M059J (cell line): ENCODE data around the genes LRRC42, LDLRAD1 and TCEANC2.

- RAMPAGE, long total RNA = no peak
Measured at GRCh38 chr1:53325920-53326386, 1.9 kb downstream of the LRP8 start.

- RAMPAGE, long total RNA = no peak
Measured at GRCh38 chr1:53606653-53606910, 132.4 kb downstream of the GLIS1 start.

DNA sequence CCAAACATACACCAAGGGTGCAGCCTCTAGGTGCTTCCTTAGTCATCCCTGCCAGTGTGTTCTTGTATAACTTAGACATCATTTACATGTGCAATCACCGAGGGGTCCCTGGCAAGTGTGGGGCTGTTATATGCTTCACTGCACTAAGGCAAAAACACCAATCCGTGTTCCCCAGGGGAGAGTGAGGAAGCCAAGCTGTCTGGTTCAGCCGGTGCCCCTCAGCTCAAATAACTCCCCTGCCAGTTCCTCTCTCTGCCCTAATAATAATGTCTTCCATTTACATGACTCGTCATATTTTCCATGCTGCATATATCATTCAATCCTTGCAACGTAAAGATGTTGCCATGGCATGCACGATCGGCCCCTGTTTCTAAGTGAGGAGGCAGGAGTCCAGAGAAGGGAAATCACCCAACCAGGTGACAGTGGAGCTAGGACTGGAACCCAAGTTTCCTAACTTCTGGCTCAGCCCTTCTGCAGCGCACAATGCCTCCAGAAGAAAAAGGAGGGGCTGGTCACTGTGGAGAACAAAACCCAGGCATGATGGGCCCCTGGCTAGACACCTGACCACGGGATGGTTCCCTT lies 24.5 kb upstream of the NDC1 start:
- RAMPAGE, long total RNA = no peak

GRCh38 chr1:53946208-53946907 lies at the start of gene LRRC42:
Gene LRRC42 (plus strand): TSS chr1:53946350.
- RAMPAGE, long total RNA = start-site peak on the minus strand at chr1:53946264-53946308, 87 and 33 reads in 2 replicates

GRCh38 chr1:54018031-54018529 lies at the start of gene LDLRAD1:
Gene LDLRAD1 (minus strand): TSS chr1:54018186.
- RAMPAGE, long total RNA = no peak

DNA sequence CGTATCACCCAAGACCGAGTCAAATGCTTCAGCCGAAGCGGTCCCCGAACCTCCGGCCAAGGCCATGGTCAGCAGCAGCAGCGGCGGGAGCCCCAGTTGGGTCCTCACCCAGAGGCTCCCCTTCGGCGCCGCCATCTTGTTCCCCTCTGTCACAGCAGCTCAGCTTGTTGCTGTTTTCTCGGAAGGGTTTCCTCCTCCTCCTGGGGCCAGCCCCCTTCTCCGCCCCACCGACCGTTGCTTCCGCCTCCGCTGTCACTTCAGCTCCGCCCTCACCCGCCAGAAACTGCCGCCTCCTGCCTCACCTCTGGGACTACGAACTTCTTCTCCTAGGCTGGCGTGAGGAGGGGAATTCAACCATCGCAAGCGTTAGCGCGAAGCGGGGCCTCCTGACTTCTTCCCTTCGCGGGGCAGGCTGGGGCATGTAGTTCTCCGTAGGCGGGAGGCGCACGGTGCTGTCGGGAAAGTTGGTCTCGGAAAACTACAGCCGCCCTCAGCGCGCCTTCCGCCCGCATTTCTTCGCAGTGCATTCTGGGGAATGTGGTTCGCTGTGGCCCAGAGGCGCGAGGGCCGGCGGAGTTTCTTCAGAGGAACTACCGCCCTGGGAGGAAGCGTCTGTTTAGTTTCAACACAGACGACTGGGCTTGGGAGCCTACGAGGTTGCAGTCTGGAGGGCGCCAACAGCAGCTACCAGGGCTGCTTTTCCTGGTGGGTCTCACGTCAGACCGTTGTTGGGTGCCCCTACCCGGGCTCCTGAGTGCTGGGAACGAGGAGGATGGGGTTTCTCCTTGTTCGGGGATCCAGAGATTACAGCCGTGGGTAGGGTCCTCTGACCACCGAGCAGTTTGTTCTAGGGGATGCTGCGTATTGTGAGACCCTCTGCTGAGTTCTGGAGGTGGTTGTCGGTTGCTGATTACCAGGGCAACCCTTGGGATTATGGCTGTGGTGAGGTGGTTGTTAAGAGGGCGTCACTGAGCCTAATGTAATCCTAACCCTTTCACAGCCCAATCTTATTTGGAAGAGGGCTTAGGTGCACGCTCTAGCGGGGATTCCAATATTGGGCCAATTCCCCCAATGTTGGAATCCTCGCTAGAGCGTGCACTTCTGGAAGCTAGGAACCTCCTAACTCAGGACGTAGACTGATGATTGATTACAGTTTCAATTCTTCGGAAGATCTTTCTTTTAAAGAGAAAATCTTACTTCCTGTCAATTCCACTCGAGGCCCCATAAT lies at the start of gene TCEANC2:
Gene TCEANC2, plus strand, starts transcription at position 555 of the 1,228 bp plus-strand sequence.
- RAMPAGE, long total RNA = start-site peak on the minus strand centred at position 161 of the sequence, 26 bp wide, 642 and 308 reads in 2 replicates

DNA sequence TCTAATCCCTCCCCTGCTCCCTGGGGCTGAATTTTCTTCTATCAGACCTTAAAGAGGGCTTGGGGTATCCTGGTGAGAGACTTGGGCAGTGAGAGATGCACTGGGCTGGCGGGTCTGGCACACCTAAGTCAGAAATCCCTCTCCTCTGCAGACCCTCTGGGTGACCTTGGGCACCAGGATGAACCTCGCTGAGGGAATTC lies 30.3 kb downstream of the CDCP2 start:
- RAMPAGE, long total RNA = no peak

DNA sequence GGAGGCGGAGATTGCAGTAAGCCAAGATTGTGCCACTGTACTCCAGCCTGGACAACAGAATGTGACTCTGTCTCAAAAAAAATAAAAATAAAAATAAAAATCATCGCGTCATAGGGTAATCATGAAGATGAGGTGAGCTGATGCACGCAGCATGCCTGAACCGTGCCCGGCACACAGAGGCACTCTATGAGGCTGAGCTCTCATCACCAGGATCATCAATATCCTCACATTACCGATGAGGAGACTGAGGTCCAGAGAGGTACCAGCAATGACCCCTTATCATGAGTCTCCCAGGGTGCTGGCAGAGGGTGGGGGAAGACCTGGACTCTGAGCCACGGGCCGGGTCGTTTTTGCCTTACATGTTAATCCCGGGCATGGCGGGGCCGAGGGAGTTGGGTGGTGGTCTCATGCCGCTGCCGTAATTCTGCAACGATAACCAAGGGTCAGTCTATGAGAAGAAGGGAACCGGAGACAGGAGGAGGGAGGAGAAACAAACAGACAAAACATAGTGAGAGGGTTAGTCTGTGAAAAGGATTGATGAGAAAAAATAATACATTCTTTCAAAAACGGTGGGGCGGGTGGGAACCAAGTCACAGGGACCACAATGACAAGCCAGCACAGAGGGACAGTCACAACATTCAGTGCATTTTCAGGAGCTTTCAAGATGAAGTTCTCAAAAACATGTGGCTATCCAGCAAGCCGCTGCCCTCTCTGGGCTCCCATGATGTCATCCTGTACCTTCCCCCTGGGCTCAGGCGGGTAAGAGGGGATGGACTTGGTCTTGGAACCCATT lies 43.1 kb downstream of the MRPL37 start:
- RAMPAGE, long total RNA = no peak

GRCh38 chr1:54251437-54252056 lies 51.6 kb downstream of the MRPL37 start:
- RAMPAGE, long total RNA = no peak

DNA sequence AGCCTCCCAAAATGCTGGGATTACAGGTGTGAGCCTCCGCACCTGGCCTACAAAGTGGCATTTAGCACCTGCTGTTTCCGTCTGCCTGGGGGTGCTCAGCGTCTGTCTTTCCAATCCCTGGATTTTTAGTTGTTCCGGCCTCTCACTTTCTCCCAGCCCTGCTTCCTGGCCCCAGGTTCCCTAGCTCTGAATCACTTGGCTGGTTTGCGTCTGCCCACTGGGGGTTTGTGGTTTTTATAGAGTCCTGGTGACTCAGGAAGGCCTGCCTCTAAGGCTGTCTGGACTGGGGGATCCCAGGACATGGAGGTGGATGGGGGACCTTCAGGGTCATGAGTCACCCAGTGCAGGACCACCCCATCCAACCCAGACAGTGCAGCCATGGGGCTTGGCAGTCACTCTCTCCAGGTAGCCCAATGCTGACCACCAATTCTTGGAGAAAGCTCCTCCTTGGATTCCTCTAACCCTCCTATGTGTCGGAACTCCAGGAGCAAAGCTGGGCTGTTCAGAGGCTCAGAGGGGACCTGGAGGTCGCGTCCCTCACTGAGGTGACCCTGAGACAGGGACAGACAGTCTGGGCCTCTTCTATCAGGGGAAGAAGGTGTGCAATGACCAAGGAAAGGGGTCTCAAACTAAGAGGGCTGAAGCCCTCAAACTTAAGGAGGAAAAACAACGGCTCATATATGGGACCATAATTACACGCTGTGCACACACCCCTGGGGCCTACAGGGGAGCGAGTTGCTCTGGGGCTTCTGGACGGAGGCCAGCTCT lies 53.7 kb downstream of the MRPL37 start:
- RAMPAGE, long total RNA = no peak

GRCh38 chr1:54286918-54287710 lies 87.1 kb downstream of the MRPL37 start:
- RAMPAGE, long total RNA = no peak

- RAMPAGE, long total RNA = no peak
Measured at GRCh38 chr1:54287738-54288360, 87.9 kb downstream of the MRPL37 start.

GRCh38 chr1:54314686-54315485 lies 114.9 kb downstream of the MRPL37 start:
- RAMPAGE, long total RNA = no peak

DNA sequence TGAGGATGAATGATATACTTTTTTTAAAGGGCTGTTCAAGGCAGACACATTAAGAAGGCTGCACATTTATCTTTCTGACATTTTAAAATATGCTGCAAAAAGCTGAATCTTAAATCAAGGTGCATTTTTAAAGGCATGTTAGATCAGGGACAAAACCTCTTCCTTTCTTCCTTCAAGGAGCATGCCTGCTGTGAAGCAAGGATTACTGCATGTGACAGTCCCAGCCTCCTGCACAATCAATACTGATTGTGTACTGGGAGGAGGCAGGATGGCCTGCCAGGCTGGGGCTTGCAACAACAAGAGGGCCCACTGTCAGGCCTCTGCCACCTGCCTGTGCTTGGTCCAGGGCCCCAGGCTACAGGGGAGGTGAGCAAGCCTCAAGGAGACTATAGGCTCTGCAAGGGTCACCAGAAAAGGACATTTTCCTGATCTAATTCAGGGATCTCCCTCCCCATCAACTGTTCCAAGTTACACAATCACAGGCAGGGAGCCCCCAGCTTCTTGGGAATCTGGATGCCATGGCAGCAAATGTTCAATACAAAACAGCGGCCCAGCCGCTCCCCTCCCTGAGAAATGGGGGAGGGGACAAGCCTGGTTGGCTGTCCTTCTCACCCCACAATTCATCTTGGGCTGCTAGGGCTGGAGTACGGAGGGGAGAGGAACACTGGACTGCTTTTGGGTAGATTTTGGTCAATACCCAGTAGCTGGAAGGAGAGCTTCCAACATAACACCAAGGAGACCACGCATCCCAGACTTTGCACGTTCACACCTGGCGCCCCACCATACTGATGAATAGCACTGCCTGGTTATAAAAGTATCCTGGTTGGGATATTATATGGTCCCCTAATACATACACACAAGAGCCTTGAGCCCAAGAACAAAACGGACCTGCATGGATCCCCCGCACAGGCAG lies 129.5 kb downstream of the MRPL37 start:
- RAMPAGE, long total RNA = no peak

- RAMPAGE, long total RNA = no peak
Measured at GRCh38 chr1:54341225-54341952, 141.4 kb downstream of the MRPL37 start.

GRCh38 chr1:54354931-54355472 lies 155.0 kb downstream of the MRPL37 start:
- RAMPAGE, long total RNA = no peak

- RAMPAGE, long total RNA = no peak
Measured at GRCh38 chr1:54356127-54357382, 156.6 kb downstream of the MRPL37 start.

DNA sequence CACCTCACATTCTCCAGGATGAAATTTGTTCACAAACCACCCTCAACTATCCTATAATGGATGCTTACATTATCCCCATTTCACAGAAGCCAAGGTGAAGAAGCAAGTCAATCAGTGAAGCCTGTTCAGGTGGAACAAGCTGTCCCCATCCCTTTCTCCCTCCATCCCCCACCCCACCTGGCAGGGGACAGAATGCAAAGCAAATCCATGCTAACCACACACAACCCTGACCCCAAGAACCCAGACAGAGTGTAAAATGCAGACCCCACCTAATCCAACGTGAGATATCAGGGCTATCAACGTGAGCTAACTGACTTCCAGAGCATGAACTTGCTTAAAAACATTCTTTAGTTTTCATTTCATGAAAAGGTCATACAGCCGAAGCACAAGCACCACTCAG lies 173.5 kb upstream of the ACOT11 start:
- RAMPAGE, long total RNA = no peak

GRCh38 chr1:54390611-54391043 lies 157.4 kb upstream of the ACOT11 start:
- RAMPAGE, long total RNA = no peak

- RAMPAGE, long total RNA = no peak
Measured at GRCh38 chr1:54404805-54405766, 142.9 kb upstream of the ACOT11 start.